AG09319 (cell line): Measurements from ENCODE around the genes SPAG7, CAMTA2, SLC52A1 and DERL2.

DNA sequence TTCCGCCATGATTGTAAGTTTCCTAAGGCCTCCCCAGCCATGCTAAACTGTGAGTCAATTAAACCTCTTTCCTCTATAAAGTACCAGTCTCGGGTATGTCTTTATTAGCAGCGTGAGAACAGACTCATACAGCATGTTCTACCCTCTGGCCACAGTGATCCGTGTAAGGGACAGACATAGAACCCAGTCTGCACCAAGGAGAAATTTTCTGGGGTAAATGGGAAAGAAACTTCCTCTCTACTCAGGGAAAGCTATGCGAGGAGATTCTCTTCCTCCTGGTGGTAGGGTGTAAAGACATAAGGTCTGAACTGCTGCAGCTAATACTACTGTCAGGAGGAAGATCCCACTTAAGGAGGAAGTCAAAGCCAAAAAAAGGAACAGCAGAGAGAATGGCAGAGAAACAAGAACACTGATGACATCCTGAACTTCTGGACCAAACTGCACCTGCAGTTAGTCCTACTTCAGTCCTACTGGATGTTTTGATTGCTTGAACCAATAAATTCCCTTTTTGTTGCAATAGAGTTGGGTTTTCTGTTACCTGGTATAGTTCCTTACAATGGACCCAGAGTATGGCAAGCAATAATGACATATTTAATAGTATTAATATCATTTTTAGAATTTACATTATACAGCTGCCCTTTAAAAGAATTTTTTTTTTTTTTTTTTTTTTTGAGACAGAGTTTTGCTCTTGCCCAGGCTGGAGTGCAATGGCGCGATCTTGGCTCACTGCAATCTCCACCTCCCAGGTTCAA is 7.0 kb upstream of the TM4SF5 start:
- RRBS, result no CpG with 5 or more reads among the region's 7 CpGs

- RRBS, result no CpG with 5 or more reads among the region's 10 CpGs
These were observed 1.0 kb upstream of the TM4SF5 start for GRCh38 chr17:4770673-4771083.

GRCh38 chr17:4806510-4806781 is 506 bp upstream of the PLD2 start:
- RRBS, result 2% methylated on average over 1 of the region's 16 CpGs

DNA sequence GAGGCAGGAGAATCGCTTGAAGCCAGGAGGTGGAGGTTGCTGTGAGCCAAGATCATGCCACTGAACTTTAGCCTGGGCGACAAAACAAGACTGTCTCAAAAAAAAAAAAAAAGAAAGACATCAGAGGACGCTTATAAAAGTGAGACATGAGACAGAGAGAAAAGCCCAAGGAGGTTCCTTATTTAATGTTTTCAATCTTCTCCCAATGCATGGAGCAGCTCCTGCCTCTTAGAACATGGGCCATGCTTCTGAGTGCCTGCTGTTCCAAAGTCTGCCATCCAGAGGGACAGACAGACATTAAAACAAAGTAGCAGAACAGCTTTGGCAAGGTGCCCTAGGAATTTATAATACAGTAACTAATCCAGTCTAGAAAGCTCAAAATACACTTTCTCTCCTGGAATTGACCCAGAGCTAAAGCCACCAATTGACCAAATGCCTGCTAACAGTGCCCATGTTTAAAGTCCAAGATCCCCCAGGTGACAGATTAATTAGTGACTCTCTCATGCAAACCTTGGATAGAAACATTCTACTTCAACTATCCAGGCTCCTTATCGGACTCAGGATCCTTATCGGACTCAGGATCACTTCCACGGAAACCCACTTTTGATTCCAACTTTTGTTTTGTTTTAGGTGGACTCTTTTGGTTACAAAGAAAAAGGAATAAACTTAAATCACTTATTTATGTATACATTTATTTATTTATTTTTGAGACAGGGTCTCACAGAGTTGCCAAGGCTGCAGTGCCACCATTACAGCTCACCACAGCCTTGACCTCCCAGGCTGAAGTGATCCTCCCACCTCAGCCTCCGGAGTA is 11.1 kb upstream of the CHRNE start:
- RRBS, result no CpG with 5 or more reads among the region's 7 CpGs

DNA sequence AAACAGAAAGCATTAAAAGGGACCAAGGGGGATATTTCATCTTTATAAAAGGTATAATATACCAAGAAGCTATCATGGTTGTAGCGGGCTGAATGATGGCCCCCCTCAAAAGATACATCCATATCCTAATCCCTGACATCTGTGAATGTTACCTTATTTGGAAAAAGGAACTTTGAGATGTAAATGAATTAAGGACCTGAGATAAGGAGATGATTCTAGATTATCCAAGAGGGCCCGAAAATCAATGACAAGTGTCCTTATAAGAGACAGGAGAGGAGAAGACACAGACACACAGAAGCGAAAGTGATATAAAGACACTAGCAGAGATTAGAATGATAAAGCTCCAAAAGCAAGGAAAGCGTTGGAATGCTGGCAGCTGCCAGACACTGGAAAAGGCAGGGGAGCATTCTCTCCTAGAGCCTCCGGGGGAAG is 12.6 kb upstream of the GP1BA start:
- RRBS, result no CpG with 5 or more reads among the region's 5 CpGs

GRCh38 chr17:4941163-4941446 is 1.0 kb downstream of the RNF167 start:
- RRBS, result no CpG with 5 or more reads among the region's 5 CpGs

- RRBS, result no CpG with 5 or more reads among the region's 14 CpGs
These were observed 1.8 kb downstream of the PFN1 start for GRCh38 chr17:4946415-4947118.

GRCh38 chr17:4949993-4950891 is 677 bp upstream of the ENO3 start:
- RRBS, result 6% methylated on average over 33 of the region's 63 CpGs

GRCh38 chr17:4967648-4968628 is at the start of gene SPAG7:
Gene SPAG7 (minus strand): TSS chr17:4967817.
- RRBS, result under 1% methylated on average over 4 of the region's 69 CpGs

DNA sequence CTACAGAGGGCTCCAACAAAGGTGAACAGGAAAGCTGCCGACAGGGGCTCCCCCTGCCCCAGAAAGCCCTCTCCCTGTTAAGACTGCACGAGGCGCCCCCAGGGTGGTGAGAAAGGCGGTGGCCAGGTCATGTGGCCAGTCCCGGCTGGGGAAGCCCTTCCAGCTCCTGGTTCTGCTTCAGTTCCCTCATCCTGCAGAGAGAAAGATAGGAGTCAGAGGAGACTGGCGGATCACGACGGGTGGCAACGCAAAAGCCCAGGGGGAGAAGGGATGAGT is 950 bp upstream of the SPAG7 start:
- RRBS, result no CpG with 5 or more reads among the region's 9 CpGs

DNA sequence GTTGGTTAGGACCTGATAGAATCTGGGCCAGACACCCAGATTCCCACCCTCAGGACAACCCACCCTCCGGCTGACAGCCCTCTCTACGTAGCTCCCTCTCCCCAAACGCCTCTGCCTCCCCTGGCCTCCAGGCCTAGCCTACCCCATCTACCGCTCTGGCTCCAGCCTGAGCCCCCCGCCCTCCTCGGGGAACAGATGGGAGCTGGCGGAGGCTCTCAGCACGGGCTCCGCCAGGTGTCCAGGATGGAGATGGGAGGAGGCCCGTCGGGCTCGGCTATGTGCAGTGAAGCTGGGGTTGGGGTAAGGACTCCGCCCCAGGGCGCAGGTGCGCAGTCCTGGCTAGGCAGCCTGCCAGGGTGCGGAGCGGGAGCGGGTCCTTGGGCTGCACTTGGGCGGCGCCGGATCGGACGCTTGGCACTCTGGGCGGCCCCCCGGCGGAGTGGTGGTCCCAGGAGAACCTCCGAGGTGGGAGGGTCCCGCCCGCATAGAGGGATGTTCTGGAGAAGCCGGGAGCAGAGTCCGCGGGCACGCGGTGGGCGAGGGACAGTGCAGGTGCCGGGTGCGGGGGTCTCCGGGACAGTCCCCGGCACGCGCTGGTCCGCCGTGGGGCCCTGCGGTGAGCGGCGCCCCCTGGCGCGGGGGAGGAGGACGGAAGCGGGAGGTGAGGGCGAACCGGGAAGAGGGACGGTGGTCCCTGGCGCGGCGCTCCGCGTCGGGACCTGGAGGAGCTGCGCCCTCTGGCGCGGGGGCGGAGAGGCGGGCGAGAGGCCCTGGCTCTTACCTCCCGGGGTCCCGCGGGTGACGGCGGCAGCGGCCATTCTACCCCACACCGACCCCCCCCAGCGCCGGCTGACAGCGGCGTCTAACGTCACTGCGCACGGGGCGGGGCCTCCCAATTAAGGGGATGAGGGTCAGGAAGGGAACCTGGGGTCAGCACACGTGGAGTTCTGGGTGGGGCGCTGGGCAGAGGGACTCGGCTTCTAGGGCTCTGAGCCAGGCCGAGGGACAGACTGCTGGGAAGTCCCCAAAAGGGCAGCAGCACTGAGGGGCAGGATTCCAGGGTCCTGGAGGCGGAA is at the start of gene CAMTA2:
CAMTA2 (minus strand) TSS at position 864 of the 1,076 bp plus-strand sequence.
- RRBS, result 1% methylated on average over 27 of the region's 85 CpGs

- RRBS, result no CpG with 5 or more reads among the region's 11 CpGs
These were observed 1.8 kb downstream of the KIF1C start for GRCh38 chr17:4999482-4999968.

- RRBS, result 3% methylated on average over 11 of the region's 26 CpGs
These were observed at the start of gene SLC52A1 for GRCh38 chr17:5035088-5035601. Gene SLC52A1 (minus strand): TSS chr17:5035426.

DNA sequence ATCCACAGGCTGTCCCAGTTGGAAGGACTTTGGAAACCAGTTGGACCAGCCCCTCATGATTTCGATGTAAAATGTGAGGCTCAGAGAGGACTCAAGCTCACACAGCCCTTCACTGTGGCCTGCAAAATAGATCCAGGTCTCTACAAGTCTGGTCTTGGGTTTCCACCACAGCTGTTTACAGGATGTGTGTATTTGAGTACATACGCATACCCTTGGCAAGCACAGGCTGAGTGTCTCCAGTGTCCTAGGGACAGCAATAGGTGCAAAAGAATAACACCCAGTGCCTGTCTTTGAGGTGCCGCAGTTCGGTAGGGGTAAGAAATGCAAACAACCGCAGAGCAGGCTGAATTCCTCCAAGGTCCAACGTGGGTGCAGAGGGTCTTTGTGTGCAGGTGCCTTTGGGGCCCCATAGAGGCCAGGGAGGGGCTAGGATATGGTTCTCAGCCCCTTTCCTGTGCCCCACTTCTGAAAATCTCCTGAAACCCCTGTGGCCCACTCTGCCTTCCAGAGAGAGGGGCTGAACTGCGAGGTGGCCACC is 5.1 kb downstream of the USP6 start:
- RRBS, result no CpG with 5 or more reads among the region's 7 CpGs

DNA sequence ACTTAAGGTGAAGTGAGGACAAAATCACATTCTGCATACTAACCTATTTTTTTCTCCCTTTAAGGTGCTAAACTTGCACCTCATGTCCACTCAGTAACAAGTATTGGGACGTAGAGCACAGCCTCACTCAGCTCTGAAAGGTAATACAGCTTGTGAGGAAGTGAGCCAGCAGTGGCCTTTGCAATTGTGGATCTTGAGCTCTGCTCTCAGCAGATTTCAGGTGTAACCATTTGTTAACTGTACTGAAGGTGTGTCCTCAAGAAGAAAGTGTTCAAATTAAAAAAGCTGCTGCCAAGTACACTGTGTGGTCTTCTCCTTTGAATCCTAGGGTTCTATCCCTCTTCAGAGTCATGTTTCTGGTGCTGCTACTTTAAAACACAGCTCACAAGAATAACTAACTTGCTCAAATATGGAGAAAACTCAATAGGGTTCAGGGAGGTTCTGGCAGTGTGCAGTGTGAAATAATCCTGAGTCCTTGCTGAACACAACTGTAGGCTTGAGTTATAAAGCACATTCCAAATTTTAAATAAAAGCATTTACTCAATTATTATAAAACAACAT is 33.9 kb downstream of the NUP88 start:
- RRBS, result no CpG with 5 or more reads among the region's 1 CpG

GRCh38 chr17:5485175-5485662 is 759 bp downstream of the DERL2 start:
- RRBS, result no CpG with 5 or more reads among the region's 4 CpGs

GRCh38 chr17:5485663-5486252 is at the start of gene DERL2:
Gene DERL2 (minus strand): TSS chr17:5486178.
- RRBS, result no CpG with 5 or more reads among the region's 30 CpGs

- RRBS, result no CpG with 5 or more reads among the region's 11 CpGs
These were observed 1.1 kb downstream of the WSCD1 start for GRCh38 chr17:6071269-6071660.

DNA sequence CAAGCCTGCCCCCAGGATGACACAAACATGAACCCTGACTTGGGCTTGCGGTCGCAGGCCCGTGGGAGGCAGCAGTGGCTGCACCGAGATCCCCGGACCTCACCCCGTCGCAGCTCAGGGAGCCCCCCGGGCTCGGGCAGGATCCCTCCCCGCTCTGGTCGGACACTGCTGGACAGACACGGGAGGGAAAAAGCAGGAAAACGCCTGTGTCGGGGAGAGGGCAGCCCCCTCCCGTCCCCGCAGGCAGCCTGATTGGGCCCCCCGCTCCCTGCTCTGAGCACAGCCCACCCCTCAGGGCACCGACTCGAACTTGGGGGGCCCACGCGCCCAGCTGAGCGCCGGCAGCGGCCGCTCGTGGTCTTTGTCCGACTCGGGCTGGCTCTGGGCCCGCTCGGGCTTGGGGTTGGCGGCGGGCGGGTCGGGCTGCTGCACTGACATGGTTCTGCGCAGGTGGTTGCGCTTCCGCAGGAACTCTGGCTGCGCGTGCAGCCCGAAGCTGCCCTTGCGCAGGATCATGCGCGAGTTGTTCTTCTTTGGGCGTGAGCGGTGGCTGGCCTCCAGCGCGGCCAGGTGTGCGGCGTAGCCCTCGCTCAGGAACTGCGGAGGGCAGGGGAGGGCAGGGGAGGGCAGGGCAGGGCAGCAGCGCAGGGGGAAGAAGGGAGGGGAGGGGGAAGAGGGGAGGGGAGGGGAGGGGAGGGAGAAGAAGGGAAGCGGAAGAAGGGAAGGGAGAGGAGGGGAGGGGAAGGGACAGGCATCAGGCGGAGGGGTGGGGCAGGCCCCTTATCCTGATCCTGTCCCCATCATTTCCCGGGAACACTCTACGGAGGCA is 11.0 kb downstream of the PIMREG start:
- RRBS, result 5% methylated on average over 3 of the region's 56 CpGs

- RRBS, result no CpG with 5 or more reads among the region's 7 CpGs
These were observed 28.7 kb downstream of the PIMREG start for GRCh38 chr17:6472910-6473357.